Vagina (tissue), 1 donor: ENCODE results near the genes PYDC1, ARMC5 and TP53TG3D.

GRCh38 chr16:31216485-31217268, at the start of gene PYDC1:
TSS of gene PYDC1 (minus strand) at chr16:31217135.
- PRO-cap: no peak
- RAMPAGE, long total RNA: no peak

GRCh38 chr16:31331135-31331705, 23.8 kb upstream of the ITGAX start:
- PRO-cap: no peak
- RAMPAGE, long total RNA: no peak

GRCh38 chr16:31331706-31332343, 23.2 kb upstream of the ITGAX start:
- PRO-cap: no peak
- RAMPAGE, long total RNA: no peak

- PRO-cap: no peak
- RAMPAGE, long total RNA: no peak
These were observed 6.3 kb upstream of the ITGAX start for GRCh38 chr16:31348493-31349252.

- PRO-cap: no peak
- RAMPAGE, long total RNA: no peak
These were observed 583 bp downstream of the ITGAX start for GRCh38 chr16:31355389-31356128.

GRCh38 chr16:31370107-31371264, 15.5 kb downstream of the ITGAX start:
- PRO-cap: no peak
- RAMPAGE, long total RNA: no peak

DNA sequence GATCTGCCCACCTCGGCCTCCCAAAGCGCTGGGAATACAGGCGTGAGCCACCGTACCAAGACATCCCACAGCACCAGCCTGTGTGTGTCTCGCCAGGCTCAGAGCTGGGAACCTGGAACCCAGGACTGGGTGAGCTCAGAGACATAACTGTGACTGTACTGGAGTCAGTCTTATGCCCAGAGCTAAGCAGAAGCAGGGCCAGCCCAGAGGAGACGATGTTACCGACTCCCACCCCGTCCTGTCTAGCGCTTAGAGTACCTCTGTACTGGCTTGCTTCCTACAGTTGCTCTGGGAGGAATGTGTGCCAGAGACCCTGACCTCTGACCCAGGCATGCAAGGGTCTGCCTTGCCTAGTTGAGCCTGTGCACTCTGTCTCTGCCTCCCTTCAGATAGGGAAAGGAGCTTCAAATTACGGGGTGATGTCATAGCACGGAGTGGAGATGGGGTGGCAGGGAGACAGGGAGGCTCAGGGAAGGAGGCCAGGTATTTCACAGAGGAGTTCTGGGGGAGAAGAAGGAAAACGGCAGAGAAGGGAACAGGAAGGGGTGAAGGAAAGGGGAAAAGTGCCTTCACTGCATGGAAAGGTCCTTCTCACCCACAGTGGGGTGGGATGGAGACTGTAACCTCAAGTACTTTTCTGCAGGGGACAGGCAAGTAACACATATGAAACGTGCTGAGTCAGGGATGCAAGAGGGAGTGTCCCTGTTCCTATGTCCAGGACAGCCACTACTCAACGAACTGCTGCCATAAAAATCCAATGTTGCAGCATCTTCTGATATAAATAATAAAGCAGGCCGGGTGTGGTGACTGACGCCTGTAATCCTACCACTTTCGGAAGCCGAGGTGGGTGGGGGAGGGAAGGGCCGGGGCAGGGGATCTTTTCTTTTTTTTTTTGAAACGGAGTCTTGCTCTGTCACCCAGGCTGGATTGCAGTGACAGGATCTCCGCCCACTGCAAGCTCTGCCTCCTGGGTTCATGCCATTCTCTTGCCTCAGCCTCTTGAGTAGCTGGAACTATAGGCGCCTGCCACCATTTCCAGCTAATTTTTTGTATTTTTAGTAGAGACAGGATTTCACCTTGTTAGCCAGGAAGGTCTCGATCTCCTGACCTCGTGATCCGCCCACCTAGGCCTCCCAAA, 5.7 kb upstream of the ARMC5 start:
- PRO-cap: no peak
- RAMPAGE, long total RNA: start-site peak on the minus strand centred at position 365 of the sequence, 119 bp wide, 8 reads

DNA sequence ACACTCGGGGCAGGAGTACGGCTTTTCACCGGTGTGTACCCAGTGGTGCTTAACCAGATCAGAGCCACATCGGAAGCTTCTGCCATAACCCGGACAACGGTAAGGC, 1.0 kb upstream of the ARMC5 start:
- PRO-cap: no peak
- RAMPAGE, long total RNA: no peak

GRCh38 chr16:31458509-31459563, at the start of gene ARMC5:
TSS of gene ARMC5 (plus strand) at chr16:31459501.
- PRO-cap: unidirectional peak, plus-strand start at chr16:31458684; bidirectional peak, plus-strand start at chr16:31458953, minus-strand start at chr16:31458808; bidirectional peak, plus-strand start at chr16:31459510, minus-strand start at chr16:31459361
- RAMPAGE, long total RNA: start-site peak on the plus strand at chr16:31459479-31459499, 27 reads

GRCh38 chr16:31695651-31696217, 17.3 kb upstream of the KRBOX5 start:
- PRO-cap: no peak
- RAMPAGE, long total RNA: no peak

- PRO-cap: bidirectional peak, plus-strand start at chr16:31873780, minus-strand start at chr16:31873635
- RAMPAGE, long total RNA: no peak
These were observed 267 bp upstream of the ZNF267 start for GRCh38 chr16:31873393-31873687.

DNA sequence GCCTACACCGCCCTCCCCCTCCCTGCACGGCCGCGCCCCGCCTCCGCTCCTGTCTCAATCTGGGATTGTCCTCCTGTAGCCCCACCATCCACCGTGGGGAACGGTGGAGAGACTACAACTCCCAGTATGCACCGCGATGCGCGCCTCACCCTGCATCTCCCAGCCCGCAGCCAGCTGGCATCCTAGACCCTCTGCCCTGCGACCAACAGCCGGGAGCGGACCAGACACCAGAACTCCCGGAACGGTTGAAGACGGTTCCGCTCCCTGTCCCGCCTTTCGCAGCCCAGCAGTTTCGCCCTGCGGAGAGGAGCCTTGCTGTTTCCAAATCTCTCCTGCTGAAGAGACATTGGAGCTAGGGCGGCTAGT, at the start of gene TP53TG3D:
Gene TP53TG3D (plus strand): TSS at position 69 of the 366 bp plus-strand sequence.
- PRO-cap: no peak
- RAMPAGE, long total RNA: no peak

GRCh38 chr16:35082500-35082789, 1623.0 kb downstream of the TP53TG3F start:
- PRO-cap: no peak
- RAMPAGE, long total RNA: no peak

DNA sequence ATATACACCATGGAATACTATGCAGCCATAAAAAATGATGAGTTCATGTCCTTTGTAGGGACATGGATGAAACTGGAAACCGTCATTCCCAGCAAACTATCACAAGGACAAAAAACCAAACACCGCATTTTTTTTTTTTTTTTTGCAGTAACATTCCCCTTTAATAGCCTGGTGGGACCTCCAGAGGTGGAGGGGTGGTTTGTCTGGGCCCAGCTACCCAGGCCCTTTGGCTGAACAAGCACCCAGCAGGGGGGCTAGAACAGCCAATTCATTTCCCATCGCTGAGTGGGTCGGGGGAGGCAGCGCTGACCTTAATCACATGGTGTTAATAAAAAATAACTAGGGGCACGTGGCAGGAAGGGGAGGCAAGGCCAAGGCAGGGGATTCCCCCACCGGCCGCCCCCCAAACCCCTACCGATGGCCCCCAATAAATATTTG, 1709.8 kb downstream of the TP53TG3F start:
- PRO-cap: no peak
- RAMPAGE, long total RNA: no peak

DNA sequence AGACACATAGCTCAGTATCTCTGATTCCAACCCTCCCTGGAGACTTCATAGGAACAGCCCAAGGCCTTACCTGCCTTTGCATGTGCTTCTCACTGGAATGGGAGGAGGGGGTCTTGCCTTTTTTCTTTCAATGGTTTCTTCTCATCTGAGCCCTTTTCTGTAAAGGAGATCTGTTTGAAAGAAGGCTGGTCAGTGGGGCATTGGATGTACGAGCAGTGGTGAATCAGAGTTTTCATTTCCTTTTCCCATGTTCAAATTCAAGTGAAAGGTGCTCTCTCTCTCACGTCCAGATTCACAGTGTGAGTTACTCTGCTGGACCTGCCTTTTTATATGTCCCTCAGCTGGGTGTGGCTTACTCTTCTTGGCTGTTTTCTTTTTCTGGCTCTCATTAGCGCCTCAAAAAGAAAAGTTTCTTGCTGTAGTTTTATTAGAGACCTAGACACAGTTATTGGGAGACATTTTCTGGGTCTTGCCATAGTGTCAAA, 1877.3 kb downstream of the TP53TG3F start:
- PRO-cap: no peak
- RAMPAGE, long total RNA: no peak

- PRO-cap: no peak
- RAMPAGE, long total RNA: no peak
These were observed 2046.7 kb downstream of the TP53TG3F start for GRCh38 chr16:35505972-35506662.

- PRO-cap: no peak
- RAMPAGE, long total RNA: no peak
These were observed 194.1 kb downstream of the SHCBP1 start for GRCh38 chr16:46427034-46427430.

DNA sequence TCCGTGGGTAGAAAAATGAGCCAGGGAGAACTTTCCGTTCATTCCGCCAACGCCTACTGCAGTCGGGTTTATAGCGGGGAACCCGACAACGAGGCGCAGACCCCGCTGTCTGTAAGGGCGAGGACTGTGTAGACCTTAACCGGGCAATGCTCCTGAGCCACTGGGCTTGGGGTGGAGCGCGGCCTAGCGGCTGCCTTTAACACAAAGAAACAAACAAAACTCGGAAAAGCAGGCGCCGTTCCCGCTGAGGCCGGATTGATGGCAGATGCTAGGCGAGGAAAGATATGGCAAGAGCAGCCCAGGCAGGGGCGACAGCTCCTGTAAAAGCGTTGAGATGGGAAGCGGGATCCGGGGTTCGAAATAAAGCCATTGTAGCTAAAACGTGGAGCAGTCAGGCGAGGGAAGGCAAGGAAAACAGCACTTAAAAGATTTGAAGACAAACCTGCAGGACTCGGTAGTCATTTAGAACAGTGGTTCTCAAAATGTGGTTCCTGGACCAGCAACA, 600 bp downstream of the ORC6 start:
- PRO-cap: no peak
- RAMPAGE, long total RNA: no peak

- PRO-cap: no peak
- RAMPAGE, long total RNA: no peak
These were observed 629 bp upstream of the MYLK3 start for GRCh38 chr16:46748715-46749231.

DNA sequence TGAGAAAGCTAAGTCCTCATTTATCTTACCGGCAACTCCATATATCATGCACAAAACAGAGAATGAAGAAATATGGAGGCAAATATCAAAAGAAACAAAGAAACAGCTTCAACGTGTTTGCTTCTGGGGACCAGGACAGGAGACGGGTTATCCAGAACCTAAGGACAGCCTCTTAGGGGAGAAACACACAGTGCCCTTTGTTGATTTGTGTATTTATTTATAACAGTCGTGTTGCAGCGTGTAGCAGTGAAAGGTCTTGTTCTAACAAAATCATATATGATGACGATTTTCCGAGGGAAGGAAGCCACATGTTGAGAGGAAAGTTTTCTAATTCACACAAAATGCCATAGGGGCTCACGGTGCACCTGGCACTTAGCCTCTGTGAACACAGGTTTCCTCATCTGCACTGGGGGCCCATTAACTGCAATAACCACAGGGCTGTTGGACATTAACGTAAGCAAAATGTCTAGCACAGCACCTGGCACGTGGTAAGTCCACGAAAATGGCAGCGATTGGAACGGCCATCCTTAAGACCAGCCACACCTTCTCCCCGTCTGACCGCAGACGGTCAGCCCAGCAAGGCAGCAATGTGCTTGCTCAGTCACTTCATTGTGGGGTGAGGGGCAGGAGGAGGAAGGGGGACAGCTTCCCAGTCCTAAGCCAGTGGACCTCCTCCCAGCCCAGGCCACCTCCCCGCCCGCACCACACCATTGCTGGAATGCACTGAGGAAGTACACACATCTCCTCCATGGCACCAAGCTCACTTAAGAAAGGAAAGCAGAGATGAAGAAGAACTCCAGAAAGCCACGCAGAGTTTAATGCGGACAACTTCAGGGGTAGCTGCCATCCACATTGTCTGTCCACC, 8.4 kb upstream of the MYLK3 start:
- PRO-cap: no peak
- RAMPAGE, long total RNA: no peak